ENCODE results near the gene AMPD3.

- PRO-cap = no peak
- RAMPAGE, long total RNA, 2 experiments = no peak in any of the 2 experiments
Measured at GRCh38 chr11:8774013-8774749, 36.3 kb downstream of the DENND2B start.

DNA sequence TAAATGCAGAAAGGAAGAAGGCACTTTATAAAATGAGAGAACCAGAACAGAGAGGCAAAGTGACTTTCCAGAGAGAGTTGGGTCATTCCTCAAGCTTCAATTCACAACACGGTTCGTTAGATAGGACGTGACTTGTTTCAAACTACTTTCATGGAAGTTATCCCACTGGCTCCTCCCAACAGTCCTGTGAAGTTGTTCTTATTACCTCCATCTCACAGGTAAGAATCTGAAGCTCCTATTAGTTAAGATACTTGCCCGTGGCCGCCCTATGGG, 2.0 kb downstream of the DENND2B start:
- PRO-cap = no peak
- RAMPAGE, long total RNA, 2 experiments = no peak in any of the 2 experiments

DNA sequence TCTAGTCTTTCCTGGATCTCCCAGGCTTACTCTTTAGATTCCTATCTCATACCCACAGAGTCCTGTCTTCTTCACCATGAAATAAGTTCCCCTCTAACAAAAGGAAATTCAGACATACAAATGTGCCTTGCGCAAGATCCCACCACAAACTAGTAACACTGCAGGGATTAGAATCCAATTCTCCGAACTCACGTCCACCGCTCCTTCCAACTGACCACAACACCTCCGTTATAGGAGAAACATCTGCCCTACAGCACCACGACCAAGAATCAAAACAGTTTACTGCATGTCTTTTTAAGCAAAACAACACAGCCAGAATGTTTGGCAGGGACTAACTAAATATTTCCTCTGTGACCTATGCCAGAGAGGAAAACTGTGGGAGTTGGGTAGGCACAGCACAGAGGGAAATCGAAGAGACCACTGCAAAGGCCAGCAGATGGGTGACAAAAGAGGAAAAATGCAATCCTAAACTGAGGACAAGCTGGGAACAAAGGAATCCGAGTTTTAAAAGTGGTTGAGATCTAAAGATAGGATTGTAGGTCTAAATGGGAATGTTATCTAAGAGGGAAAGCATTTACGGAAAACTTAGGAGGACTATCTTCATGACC, 27.8 kb upstream of the DENND2B start:
- PRO-cap = no peak
- RAMPAGE, long total RNA, 2 experiments = no peak in any of the 2 experiments

- PRO-cap = no peak
- RAMPAGE, long total RNA, 2 experiments = no peak in any of the 2 experiments
Measured at GRCh38 chr11:8863326-8863588, 47.7 kb upstream of the AKIP1 start.

GRCh38 chr11:8865276-8865667, 45.7 kb upstream of the AKIP1 start:
- PRO-cap = no peak
- RAMPAGE, long total RNA, 2 experiments = no peak in any of the 2 experiments

DNA sequence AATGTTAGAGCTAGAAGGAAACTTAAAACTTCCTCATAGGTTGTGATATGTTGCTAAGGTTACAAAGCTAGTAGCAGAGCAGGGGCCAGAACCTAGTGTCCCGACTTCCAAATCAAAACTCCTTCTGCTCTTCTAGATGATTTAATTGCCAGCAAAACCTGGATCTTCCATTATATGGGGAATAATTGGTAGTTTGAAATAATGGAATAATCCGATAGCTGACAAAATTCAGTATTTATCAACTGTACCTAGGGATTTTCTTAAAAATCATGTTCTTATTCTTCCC, 203 bp downstream of the ASCL3 start:
- PRO-cap = no peak
- RAMPAGE, long total RNA, 2 experiments = no peak in any of the 2 experiments

DNA sequence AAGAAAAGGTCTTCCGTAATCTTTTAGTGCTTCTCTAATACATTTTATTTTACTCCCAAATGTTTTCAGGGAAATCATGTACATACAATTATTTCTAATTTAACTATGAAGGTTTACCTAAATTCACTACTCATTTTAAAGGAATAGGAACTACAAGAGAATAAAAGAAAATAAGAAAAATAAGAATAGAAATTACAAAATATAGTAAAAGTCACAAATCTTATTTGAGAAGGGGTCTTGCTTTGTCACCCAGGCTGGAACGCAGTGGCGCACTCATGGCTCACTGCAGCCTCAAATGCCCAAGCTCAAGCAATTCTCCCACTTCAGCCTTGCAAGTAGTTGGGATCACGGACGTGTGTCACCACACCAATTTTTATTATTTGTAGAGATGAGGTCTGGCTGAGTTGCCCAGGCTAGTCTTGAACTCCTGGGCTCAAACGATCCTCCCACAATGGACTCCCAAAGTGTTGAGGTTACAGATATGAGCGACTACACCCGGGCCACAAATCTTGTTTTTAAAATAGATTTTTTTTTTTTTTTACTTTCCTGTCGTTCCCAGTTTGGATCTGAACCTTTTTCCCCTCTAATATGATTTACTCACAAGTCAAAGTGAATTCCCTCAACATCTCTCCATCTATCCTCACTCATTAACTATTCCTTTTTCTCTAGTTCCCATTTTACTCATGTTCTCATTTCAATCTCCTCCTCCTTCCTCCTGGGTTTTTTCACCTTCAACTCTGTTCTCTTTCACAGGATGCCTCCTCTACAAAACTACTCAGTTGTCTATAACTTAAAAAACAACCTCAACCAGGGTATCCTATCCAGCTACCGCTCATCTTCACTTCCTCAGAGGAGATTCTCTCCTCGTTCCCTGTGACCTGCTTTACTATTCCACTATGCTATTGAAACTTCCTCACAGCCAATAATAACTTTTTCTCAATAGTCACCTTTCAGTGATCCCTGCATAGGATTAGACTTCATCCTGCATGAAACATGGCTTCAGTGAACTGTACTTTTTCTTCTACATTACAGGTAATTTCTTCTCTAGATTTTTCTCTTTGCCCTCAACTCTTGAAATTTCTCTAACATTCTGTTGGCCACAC, 24.0 kb upstream of the DENND5A start:
- PRO-cap = no peak
- RAMPAGE, long total RNA, 2 experiments = no peak in any of the 2 experiments

GRCh38 chr11:9459361-9459712, 1.5 kb upstream of the ZNF143 start:
- PRO-cap = no peak
- RAMPAGE, long total RNA, 2 experiments = no peak in any of the 2 experiments

GRCh38 chr11:9535288-9535448, 38.3 kb upstream of the WEE1 start:
- PRO-cap = no peak
- RAMPAGE, long total RNA, 2 experiments = no peak in any of the 2 experiments

GRCh38 chr11:9726548-9727021, 62.7 kb downstream of the SWAP70 start:
- PRO-cap = no peak
- RAMPAGE, long total RNA, 2 experiments = no peak in any of the 2 experiments

GRCh38 chr11:9740028-9741050, 76.5 kb downstream of the SWAP70 start:
- PRO-cap = no peak
- RAMPAGE, long total RNA, 2 experiments = no peak in any of the 2 experiments

GRCh38 chr11:9758249-9759350, 94.7 kb downstream of the SWAP70 start:
- PRO-cap = bidirectional peak, plus-strand start at chr11:9758294, minus-strand start at chr11:9758124; bidirectional peak, plus-strand start at chr11:9758901, minus-strand start at chr11:9758885
- RAMPAGE, long total RNA, 2 experiments = start-site peak on the plus strand in 1 of 2 experiments, at chr11:9758300-9758343 at its widest, 44 reads per replicate

DNA sequence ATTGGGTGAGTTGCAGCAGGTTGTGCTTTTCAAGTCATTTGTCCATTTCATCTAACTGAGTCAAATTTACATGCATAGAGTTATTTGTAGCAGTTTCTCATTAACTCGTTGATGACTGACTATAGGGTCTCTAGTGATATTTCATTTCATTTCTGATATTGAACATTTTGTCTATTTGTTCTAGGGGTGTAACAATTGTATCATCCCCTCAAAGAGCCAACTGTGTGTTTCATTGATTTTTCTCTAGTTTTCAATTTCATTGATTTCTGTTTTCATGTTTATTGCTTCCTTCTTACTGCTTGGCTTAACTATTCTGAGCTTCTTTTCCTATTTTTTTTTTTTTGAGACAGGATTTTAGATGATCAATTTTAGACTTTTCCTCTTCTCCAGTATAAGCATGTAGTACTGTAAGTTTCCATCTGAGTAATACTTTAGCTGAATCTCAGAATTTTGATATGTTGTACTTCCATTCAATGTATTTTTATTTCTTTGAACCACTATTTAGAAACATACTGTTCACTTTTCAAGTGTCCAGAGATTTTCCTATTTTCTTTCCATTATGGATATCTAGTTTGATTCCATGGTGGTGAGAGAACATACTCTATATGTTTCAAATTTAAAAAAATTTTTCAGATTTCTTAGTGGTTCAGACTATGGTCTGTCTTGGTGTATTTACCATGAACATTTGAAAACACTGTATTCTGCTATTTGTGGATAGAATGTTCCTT, 155.7 kb downstream of the SBF2 start:
- PRO-cap = no peak
- RAMPAGE, long total RNA, 2 experiments = no peak in any of the 2 experiments

DNA sequence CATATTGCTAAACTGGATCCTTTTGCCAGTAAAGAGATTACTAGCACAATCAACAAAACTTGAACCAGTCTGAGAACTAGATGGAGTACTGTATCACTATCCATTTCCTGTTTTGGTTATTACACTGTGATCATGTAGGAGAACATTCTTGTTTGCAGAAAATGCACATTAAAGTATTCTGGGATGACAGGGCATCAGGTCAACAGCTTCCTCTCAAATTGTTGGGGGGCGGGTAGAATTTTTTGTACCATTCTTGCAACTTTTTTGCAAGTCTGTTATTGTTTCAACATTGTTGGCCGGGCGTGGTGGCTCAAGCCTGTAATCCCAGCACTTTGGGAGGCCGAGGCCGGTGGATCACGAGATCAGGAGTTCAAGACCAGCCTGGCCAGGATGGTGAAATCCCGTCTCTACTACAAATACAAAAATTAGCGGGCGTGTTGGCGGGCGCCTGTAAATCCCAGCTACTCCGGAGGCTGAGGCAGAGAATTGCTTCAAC, 1.9 kb downstream of the SBF2 start:
- PRO-cap = no peak
- RAMPAGE, long total RNA, 2 experiments = no peak in any of the 2 experiments

GRCh38 chr11:10305236-10306181, 636 bp downstream of the ADM start:
- PRO-cap = no peak
- RAMPAGE, long total RNA, 2 experiments = no peak in any of the 2 experiments

- PRO-cap = no peak
- RAMPAGE, long total RNA, 2 experiments = no peak in any of the 2 experiments
Measured at GRCh38 chr11:10310321-10310778, 5.5 kb downstream of the ADM start.

DNA sequence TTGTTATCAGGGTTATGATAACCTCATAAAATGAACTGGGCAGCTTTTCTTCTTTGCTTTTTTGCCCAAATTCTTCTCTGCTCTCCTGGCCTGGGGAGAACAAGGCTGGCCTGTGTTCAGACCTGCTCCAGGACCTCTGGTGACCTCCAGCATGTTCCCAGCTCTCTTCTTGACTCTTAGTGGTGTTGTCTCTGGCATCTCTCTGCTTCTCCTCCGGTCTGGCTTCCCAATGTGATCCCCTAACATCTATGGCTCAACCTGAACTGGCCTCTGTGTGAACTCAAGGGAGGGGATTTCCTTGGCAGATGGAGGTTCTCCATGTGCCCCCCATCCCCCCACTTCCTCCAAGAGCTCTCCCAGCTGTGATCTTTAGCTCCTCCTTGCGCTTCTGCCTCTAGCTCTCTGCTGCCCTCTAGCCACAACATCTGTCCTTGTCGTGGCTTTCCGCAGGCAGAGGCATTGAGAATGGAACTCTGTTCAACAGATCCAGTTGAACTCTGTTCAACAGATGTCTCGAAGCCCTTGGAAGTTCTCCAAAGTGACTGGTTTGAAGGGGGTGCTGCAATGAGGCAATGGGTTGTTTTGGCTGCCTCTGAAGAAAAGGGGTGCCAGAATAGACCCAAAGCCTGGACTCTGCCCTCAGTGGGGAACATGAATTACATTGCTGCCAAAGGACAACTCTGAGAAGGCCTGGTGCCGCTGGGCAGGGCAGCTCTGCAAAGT, 61.7 kb downstream of the ADM start:
- PRO-cap = no peak
- RAMPAGE, long total RNA, 2 experiments = no peak in any of the 2 experiments

DNA sequence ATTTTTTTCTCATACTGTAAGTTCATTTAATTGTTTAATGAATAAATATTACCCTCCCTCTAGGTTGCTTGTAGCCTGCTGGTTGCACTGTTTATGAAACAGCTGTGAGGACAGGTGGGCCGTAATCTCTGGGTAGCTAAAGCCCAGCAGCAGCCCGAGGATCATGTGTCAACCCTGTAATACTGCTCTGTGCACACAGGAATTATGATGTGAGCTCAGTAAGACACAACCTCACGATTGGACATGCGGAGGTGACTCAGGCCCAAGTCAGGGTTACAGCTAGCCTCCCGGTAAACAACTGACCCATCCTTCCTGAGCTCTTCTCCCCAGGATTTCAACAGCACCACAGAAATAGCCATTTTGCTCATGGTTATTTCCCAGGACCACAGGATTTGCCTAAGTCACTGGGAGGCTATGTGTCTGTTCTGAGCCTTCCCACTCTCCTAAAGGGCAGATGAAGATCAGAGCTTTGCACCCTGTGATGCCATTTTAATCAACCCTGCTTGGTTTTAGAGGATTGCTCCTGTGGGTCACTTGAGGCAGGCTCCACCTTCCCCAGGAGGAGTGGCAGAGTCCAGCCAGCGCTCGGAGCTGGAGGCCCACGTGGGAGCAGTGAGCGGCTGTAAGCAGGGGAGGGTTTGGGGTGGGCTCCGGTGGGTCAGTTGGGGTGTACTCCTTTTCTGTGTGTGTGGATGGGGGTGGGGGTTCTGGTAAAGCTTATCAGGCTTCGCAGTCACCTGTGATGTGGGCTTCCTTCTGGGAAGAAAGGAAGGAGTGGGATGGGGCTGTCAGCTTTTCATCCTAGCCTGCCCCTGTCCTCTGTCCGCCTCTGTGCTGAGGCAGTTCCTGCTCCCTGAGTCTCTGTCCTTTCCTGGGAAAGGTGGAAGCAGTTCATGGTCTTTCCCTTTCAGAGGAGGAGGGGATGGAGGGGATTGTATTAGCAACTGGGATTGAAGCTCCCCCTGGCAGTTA, at the start of gene AMPD3:
AMPD3 (plus strand) TSS at position 438 of the 972 bp plus-strand sequence.
- PRO-cap = bidirectional peak, plus-strand start at position 228 of the sequence, minus-strand start at position 165 of the sequence
- RAMPAGE, long total RNA, 2 experiments = start-site peak on the plus strand in 1 of 2 experiments, centred at position 572 of the sequence, 32 reads per replicate

- PRO-cap = no peak
- RAMPAGE, long total RNA, 2 experiments = no peak in any of the 2 experiments
Measured at GRCh38 chr11:10566570-10567200, 1.8 kb downstream of the LYVE1 start.

DNA sequence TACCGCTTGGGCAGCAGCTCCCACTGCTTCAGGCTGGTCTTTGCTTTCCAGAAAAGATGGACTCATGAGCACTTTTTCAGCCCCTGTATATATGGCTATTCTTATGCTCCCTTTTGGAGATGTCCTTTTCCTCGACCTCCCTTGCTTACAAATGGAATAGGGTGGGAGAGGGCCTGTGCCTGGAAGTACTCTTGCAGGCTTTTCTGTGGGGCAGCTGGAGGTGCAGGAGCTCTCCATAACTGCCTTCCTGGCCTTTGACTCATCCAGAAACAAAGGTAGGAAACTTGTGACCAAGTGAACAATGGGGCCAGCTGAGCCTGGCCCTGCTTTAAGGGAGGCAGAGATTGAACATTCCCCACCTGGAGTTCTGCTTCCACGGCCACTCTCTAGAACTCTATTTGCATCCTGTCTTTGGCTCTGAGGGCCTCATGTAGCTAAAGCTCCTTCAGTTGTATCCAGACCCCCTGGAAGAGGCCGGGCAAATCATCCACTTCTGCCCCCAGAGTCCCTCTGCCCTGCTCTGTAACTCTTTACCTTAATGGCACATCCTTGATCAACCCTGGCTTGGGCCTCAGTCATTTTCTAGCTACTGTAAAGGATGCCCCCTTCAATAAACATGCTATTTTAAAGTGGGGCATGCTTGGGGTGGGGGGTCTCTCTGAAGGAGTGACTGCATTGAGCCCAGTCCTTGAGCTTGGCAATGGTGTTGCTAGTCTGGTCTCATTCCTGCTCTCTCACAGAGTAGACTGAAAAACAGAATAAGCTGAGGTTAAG, 5.2 kb upstream of the LYVE1 start:
- PRO-cap = no peak
- RAMPAGE, long total RNA, 2 experiments = no peak in any of the 2 experiments